ENCODE measurements around a stretch of chr21.

- PRO-cap = no peak
- RAMPAGE, long total RNA, 3 experiments = no peak in any of the 3 experiments
These were observed 12.8 kb downstream of the ADARB1 start for GRCh38 chr21:45086895-45087921.

- PRO-cap = no peak
- RAMPAGE, long total RNA, 3 experiments = no peak in any of the 3 experiments
These were observed 22.9 kb downstream of the ADARB1 start for GRCh38 chr21:45097343-45097671.

DNA sequence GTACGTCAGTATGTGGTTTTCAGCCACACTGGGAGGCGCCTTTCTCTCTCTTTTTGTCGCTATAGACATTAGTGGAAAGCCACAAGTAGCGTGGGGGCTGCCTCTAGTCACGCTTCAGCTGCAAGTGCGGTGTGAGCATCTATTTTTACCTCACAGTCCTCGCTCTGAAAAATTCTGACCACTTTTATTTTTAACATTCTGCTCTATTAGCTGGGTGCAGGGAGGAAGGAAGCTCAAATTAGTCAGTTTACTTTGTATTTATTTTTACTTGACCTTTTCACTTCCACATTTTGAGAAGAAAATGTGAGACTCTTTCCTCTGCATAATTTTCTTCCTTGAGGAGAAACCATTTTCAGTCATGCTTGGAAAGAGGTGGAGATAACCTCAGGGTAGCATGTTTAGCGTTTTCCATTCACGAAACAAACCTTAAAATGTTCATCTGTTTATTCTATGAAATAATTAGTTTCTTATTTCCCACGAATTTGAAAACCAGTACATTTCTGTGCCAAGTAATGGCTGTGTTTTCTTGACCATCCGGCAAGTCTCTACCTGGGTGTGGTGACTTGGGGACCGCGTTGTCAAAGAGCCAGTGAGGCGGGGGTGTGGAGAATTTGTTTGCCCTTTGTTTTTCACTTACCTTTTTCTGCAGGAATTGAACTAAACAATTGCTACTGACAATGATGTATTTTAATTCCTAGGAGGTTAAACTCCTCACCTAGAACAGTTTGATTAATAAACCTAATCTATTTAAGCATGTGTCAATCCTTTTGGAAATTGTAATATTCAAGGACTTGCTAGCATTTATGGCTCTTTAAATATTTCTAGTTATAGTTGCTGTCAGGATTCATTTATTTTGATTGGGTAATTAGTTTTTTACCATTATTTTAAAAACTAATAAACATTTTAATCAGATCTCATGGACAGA is 35.7 kb downstream of the ADARB1 start:
- PRO-cap = no peak
- RAMPAGE, long total RNA, 3 experiments = no peak in any of the 3 experiments

DNA sequence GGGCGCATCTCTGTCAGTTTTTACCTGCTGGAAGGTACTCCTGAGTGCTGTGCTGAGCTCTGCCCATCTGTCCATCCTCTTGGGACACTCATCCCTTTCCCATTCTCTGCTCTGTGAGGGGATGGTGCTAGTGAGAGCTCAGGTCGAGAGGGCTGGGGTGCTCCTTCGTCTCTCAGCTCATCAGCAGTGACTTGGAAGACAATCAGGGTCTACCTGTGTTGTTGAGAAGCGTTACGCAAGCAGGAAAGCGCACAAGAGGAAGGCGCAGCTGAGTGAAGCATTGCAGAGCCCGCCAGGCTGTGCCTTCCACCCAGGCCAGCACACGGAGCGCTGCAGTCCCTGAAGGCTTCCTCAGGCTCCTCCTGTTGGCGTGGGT is 36.4 kb downstream of the ADARB1 start:
- PRO-cap = no peak
- RAMPAGE, long total RNA, 3 experiments = no peak in any of the 3 experiments

GRCh38 chr21:45152115-45152762 is 77.9 kb downstream of the ADARB1 start:
- PRO-cap = bidirectional peak, plus-strand start at chr21:45152566, minus-strand start at chr21:45152329
- RAMPAGE, long total RNA, 3 experiments = no peak in any of the 3 experiments

DNA sequence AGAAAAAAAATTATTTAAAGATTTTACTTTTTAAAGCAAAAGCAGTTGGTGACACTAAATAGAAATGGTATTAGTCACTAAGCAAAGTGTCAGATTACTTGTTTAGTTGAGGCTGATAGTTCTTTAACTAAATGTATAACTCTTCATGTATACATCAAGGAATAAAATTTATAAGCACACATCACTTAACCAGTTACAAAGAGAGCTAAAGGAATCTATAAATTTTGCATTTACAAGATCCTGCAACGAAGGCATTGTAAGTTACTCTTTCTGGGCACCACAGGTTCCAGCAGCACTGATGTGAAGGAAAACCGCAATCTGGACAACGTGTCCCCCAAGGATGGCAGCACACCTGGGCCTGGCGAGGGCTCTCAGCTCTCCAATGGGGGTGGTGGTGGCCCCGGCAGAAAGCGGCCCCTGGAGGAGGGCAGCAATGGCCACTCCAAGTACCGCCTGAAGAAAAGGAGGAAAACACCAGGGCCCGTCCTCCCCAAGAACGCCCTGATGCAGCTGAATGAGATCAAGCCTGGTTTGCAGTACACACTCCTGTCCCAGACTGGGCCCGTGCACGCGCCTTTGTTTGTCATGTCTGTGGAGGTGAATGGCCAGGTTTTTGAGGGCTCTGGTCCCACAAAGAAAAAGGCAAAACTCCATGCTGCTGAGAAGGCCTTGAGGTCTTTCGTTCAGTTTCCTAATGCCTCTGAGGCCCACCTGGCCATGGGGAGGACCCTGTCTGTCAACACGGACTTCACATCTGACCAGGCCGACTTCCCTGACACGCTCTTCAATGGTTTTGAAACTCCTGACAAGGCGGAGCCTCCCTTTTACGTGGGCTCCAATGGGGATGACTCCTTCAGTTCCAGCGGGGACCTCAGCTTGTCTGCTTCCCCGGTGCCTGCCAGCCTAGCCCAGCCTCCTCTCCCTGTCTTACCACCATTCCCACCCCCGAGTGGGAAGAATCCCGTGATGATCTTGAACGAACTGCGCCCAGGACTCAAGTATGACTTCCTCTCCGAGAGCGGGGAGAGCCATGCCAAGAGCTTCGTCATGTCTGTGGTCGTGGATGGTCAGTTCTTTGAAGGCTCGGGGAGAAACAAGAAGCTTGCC is 101.4 kb downstream of the ADARB1 start:
- PRO-cap = no peak
- RAMPAGE, long total RNA, 3 experiments = no peak in any of the 3 experiments

DNA sequence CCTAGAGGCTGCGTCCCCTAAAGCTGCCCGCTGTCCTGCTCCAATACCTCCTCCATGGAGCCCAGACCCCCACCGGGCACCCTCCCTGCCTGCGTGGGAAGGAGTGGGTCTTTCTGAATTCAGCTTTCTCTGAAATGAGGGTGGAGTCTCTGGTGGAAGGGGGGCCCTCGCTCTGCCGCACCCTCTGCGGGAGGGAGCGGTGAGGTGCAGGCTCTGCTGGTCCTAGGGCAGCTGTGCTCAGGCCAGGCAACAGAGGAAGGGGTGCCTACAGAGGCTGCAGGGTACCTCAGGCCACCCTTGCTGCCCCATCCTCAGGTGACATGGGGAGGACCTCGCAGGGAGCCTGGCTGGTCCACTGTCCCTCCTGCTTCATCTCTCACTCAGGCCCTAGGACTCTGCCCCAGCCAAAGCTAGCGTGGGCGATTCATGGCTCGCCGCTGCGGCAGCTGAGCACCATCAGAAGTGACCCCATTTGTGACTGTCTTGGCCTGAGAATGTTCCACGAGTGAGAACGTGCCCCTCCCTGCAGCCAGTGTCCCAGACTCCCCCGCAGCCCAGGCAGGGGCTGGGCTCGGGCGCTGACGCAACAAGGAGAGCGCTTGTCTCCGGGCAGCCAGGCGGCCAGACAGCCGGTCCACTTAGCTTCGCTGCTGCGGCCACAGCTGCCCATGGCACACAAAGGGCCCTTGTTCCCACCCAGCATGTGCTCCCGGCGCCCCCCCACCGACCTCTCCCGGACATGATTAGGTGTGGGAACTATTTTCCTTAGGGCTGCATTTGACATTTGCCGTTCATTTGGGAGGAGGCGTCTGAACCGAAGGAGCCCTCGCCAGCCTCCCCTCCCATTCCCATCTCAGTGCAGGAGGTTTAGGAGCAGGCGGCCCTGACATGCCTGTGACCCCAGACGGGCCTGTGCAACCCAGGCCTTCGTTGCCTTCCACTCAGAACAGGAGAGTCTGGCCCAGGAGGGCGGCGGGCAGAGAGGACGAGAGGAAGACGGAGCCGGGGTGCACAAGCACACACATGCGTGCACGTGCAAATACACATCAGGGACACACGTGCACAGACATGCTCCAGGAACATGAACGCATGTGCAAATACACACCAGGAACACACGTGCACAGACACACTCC is 19.2 kb upstream of the POFUT2 start:
- PRO-cap = bidirectional peak, plus-strand start at position 602 of the sequence, minus-strand start at position 503 of the sequence
- RAMPAGE, long total RNA, 3 experiments = no peak in any of the 3 experiments

DNA sequence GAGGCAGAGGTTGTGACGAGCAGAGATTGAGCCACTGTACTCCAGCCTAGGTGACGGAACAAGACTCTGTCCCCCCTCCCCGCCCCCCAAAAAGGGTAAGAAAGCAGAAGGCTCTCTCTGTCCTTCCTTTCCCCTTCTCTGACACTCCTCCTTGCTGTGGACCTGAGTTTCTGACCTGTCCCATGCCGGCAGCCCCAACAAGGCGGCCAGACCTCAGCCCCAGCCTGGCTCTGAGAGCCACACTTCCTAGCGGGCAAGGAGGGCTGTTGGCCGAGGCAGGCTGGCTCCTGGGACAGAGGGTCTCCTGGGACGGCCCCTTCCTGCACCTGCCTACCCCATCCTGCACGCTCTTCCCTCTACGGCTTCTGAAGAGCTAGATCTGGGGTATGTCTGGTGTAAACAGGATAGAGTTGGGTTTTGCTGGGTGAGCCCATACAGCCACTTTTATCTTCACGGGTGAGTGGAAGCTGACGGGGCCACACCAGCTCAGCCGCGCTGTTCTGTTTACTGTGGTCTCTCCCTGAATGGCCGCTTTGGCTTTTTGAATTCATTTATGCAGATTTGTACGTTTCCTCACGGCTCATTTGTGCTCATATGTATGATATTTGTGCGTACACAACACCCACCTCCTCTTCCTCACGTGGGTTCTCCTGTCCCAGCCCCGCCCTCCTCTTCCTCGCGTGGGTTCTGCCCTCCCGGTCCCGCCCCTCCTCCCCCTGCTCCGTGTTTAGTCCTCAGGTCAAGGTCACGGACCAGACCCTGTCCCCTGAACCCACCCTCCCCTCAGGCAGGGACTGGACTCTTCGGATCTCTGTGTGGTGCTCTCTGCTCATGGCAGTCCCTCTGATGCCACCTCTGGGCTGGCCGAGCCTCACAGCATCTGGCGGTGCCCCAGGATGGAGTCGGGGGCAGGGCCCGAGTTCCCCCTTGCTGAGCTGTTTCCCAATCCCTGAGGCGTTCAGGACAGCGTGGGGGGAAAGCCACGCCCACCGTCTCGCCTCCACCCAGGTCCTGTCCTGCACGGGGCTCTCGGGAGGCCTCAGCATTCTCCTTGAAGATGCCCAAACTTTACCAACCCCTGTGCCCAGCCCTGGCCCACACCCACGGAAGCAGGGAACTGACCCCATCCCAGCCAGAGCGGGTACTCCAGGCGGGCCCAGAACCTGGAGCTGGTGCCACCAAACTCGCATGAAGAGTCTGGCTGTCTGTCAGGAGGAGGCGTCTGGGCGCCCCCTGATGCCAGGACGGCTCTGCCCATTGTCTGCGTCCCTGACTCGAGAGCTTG is 34.8 kb upstream of the POFUT2 start:
- PRO-cap = bidirectional peak, plus-strand start at position 1,014 of the sequence, minus-strand start at position 845 of the sequence
- RAMPAGE, long total RNA, 3 experiments = no peak in any of the 3 experiments

DNA sequence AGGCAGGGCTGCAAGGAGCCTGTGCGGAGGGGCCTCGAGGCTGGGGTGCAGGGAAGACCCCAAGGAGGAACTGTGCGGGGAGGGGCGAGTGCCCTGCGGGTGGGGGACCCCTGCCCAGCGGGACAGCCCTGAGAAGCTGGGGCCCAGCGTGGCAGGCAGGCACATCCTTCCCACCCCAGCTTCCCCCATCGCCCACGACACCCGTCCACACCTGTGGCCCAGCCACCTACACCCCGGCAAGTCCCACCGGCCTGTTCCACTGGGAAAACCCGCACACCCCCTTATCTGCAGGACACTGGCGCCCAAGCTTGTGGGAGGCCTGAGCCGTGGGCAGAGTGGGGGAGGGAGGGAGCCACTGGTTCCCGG is 37.5 kb upstream of the POFUT2 start:
- PRO-cap = no peak
- RAMPAGE, long total RNA, 3 experiments = no peak in any of the 3 experiments

GRCh38 chr21:45347673-45348327 is 57.2 kb upstream of the COL18A1 start:
- PRO-cap = bidirectional peak, plus-strand start at chr21:45348188, minus-strand start at chr21:45348126
- RAMPAGE, long total RNA, 3 experiments = no peak in any of the 3 experiments

GRCh38 chr21:45349659-45350536 is 55.1 kb upstream of the COL18A1 start:
- PRO-cap = bidirectional peak, plus-strand start at chr21:45350126, minus-strand start at chr21:45349913
- RAMPAGE, long total RNA, 3 experiments = no peak in any of the 3 experiments

DNA sequence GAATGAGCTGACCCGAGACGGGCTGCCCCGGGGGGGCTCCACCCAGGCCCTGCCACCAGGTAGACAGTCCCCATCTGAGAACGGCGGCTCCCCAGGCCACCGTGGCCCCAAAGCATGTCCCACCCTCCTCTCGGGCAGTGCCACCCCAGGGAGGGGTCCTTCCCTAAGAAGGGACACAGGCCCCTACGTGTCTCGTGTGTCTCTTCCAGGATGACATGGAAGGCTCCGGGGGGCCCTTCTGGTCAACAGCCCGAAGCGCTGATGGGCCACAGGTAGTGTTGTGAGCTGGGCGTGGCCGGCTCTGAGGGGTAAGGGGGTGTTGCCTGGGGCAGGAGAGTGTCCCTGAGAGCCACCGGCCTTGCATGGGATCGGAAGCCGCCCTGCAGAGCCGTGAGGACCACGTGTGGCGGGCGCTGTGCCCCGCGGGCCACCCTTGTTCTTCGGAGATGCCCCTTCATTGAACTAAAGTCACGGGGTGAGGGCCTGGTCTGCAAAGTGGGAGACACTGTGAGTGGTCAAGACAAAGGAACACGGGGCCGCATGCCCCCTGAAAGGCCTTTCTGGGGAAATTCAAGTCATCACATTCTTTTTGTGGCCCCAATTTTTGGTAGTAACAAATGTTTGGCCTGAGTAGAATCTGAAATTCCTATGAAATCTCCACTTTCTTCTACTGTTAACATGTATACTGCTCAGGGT is 54.9 kb downstream of the SLC19A1 start:
- PRO-cap = no peak
- RAMPAGE, long total RNA, 3 experiments = start-site peak on the plus strand in 1 of 3 experiments, centred at position 239 of the sequence, 32 reads per replicate

DNA sequence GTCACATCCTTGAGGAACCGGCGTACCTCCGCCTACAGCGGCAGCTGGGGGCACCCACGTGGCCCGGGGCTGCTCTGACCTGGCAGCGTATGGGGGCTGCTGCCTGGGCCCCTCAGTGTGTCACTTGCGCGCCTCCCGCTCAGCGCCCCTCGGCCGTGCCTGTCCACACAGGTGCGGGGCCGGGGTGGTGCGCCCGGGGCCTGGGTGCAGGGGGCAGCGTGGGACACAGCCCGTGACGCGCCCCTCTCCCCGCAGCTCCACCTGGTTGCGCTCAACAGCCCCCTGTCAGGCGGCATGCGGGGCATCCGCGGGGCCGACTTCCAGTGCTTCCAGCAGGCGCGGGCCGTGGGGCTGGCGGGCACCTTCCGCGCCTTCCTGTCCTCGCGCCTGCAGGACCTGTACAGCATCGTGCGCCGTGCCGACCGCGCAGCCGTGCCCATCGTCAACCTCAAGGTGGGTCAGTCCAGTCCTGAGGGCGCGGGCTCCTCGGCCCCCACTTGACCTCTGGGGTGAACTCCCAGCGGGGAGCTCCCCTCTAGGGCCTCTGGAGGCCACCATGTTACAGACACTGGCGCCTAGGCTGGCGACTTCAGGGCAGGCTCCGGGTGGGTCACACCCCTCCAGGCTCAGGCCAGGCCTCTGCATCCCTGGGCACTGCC is 32.3 kb downstream of the SLC19A1 start:
- PRO-cap = no peak
- RAMPAGE, long total RNA, 3 experiments = no peak in any of the 3 experiments

DNA sequence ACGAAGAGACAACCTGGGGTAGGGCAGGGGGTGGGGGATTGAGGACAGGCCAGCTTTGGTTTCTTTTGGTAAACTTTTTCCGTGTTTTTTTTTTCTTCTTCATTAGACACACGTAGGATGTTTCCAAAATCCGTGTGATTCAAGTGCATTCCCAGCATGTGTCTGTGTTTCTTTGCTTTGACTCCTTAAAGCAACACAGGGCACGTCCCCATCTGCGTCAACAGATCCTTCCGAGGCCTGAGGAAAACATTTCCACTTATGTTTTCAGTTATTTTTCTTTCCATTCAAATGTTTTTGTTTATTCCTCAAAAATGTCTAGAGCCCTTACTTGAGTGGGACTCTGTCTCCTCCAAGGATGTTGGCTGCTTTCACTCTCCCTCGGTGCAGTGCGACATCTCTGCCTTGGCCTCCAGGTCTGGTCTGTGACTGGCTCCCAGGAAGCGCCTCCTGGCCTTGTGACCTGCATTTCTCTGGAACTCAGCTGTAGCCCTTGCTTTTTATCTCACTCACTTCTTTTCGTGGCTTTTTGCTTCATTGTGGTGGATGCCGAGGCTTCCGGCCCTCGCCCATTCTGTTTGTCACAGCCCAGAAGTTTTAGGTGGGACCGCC is 31.3 kb upstream of the SLC19A1 start:
- PRO-cap = no peak
- RAMPAGE, long total RNA, 3 experiments = no peak in any of the 3 experiments

- PRO-cap = no peak
- RAMPAGE, long total RNA, 3 experiments = no peak in any of the 3 experiments
These were observed 11.6 kb upstream of the PCBP3 start for GRCh38 chr21:45631897-45632441.

DNA sequence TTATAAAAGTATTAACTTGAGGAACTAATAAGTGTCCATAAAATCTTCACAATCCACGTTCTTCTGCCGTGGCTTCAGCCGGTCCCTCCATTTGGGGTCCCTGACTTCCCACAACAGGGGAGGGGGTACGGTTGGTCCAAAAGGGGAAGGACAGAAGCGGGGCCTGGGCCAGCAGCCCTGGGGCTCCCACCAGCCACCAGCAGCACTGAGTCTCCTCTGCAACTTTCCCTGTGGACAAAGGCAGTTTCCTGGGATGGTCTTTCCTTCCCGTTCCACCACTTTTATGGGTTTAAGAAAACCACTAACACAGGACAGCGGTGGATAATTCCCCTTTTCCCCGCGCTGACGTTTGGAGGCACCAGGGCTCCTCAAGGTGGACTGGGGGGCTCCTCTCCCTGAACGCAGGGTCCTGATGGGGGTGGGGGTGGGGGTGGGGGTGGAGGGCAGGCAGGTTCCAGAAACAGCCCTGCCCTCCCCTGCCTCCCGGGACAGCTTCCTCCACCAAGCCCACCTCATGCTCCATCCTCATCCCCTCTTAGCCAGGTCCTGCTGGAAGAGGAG is 4.9 kb upstream of the COL6A1 start:
- PRO-cap = no peak
- RAMPAGE, long total RNA, 3 experiments = no peak in any of the 3 experiments

DNA sequence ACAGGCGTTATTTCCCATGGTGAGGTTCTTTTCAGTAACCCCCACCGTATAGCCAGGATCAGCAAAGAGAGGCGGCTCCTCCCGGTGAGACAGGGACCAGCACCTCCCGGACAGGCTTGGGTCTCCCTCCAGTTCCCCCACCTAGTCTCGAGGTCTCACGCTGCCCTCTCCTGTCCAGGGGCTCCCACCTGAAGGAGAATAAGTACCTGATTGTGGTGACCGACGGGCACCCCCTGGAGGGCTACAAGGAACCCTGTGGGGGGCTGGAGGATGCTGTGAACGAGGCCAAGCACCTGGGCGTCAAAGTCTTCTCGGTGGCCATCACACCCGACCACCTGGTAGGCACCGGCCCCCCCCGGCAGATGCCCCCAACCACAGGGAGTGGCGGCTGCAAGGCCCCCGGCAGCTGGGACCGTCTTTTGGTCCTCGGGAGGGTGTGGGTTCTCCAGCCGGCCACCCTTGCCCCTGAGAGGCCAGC is 4.8 kb downstream of the COL6A1 start:
- PRO-cap = no peak
- RAMPAGE, long total RNA, 3 experiments = no peak in any of the 3 experiments

- PRO-cap = no peak
- RAMPAGE, long total RNA, 3 experiments = no peak in any of the 3 experiments
These were observed 7.4 kb downstream of the COL6A1 start for GRCh38 chr21:45988830-45989413.

DNA sequence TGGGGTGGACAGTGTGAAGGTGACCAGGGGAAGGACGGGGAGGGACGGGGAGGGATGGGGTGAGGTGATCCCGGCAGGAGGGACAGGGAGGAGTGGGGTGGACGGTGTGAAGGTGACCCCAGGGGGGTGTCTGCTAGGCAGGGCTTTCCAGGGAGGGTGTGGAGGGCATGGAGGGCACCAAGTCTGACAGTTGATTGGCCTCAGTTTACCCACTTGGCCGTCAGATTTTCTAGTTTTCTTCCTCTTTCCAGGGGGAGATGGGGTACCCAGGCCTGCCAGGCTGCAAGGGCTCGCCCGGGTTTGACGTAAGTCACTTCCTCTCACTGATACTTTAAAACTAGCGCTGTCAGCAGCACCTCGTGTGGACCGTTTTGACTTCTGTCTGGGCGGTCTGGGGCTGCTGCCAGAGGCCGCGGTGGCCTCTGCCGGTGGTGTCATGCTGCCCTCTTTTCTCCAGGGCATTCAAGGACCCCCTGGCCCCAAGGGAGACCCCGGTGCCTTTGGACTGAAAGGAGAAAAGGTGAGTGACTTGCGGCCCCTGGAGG is 9.0 kb downstream of the COL6A1 start:
- PRO-cap = no peak
- RAMPAGE, long total RNA, 3 experiments = no peak in any of the 3 experiments

- PRO-cap = no peak
- RAMPAGE, long total RNA, 3 experiments = no peak in any of the 3 experiments
These were observed 54.8 kb downstream of the COL6A1 start for GRCh38 chr21:46036133-46037062.

Data from subcutaneous adipose tissue (tissue), 3 donors.